Frontal cortex (tissue), 2 donors: ENCODE results near the gene MYCN.

DNA sequence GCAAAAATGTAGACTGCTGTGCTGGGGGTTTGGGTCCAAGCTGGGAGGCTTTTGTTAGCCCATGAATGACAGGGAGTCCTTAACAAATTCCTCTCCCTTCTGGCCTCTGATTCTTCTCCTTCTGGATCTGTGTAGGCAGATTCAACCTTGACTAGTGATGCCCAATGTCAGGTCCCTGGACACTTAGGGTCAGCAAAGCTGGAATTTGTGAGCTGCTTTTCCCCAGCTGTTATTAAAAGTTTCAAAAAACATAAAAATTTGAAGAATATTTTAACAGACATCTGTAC lies 335.1 kb upstream of the TRIB2 start:
- RAMPAGE, long total RNA, result no peak

DNA sequence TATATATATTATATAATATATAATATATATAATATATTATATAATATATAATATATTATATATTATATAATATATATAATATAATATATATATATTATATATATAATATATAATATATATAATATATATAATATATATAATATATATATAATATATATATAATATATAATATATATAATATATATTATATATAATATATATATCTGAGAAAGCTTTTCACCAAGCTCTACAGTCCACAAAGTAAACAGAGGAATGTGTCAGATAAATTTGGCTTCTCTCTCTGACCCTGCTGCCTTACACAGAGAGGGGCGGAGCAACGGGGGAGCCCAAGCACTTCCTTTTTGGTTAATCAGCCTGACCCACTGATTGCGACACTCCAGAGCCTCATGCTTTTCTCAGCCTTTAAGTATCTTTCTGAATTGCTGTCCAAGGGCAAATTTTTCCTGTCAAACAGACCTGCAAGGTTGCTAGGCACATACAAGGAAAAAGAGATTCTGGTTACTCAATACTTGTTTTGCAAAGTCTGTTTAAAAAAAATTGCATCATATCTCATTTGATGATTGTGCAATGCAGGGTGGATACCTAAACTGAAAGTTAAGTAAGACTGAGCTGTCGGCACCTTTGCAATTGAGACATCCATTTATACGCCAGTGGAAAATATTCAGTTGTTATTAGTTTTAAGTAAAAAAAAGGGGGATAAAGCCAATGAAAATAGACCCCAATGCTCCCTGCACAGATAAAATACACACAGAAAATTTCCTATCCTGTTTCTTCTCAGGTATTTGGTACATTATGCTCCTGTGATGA lies 260.5 kb upstream of the TRIB2 start:
- RAMPAGE, long total RNA, result no peak

- RAMPAGE, long total RNA, result no peak
These were observed 14.8 kb upstream of the TRIB2 start for GRCh38 chr2:12701789-12702385.

- RAMPAGE, long total RNA, result no peak
These were observed 591 bp upstream of the TRIB2 start for GRCh38 chr2:12715852-12716838.

DNA sequence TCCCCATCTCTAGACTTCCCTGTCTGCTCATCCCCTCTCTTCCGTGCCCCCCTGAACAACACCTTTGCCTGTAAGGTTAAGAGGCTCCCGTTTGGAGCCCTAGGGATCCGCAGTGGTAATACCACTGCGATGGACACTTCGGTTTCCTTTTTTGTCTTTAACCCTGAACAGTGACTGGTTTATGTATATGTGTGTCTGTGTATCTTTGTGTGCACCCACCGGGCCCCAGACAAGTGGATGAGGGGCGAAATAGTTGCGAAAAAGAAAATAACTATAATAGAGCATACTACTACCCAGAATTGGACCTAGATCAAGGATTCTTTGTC lies 2.5 kb downstream of the TRIB2 start:
- RAMPAGE, long total RNA, result no peak

- RAMPAGE, long total RNA, result no peak
These were observed 290.1 kb downstream of the TRIB2 start for GRCh38 chr2:13006862-13007305.

GRCh38 chr2:15169365-15170260 lies 391.5 kb downstream of the NBAS start:
- RAMPAGE, long total RNA, result no peak

DNA sequence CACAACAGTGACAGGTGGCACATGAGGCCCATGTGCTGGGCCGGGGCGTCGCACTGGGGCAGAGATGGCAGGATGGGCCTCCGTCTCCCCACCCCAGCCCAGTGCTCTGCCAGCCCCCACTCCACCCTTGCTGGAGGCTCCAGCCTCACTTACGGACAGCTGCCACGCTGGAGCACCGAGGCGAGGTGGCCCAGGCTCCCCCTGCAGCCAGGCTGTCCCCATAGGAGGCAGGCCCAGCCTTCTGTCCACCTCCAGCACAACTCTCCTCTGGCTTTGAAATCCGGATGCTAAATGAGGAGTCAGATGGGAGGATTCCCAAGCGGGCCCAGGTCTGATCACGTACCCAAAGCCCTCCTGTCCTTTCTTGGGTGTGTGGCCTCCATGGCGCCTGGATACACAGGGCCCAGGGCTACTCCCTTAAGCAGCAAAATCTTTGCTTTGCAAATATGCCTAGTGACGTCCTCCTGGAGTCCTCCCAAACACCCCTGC lies 170.6 kb upstream of the MYCN start:
- RAMPAGE, long total RNA, result no peak

- RAMPAGE, long total RNA, result start-site peak on the plus strand at chr2:15940545-15940564, 276 and 67 reads in 2 replicates; start-site peak on the plus strand at chr2:15940674-15940743, 33 and 16 reads in 2 replicates
These were observed at the start of gene MYCN for GRCh38 chr2:15940451-15941115. MYCN (plus strand) TSS chr2:15940550.

- RAMPAGE, long total RNA, result no peak
These were observed 24.6 kb downstream of the MYCN start for GRCh38 chr2:15964880-15965438.

GRCh38 chr2:16143041-16143482 lies 202.7 kb downstream of the MYCN start:
- RAMPAGE, long total RNA, result no peak

DNA sequence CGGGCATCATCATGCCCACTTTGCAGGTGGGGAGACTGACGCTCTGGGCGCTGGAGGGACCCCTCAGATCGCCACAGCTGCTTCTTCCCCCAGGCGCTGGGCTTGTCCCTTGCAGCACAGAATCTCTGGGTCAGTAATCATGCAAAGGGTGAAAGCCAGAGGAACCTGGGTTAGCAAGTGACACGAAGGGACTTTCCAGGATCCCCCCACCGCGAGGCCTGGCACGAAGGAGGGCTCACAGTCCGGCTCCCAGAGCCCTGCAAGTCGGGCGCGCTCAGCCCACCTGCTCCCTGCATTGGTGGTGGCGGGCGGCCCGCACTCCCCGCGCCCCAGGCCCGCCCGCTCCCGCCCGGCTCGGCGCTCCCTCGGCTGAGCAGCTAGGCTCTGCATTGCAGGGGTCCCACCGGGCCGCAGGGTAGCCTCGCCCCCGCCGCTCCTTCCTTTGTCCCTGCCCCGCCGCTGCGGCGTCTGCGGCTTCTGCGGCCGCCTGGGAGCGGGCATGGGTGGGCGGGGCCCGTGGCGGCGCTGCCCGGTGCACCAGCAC lies 157.7 kb downstream of the CYRIA start:
- RAMPAGE, long total RNA, result no peak

DNA sequence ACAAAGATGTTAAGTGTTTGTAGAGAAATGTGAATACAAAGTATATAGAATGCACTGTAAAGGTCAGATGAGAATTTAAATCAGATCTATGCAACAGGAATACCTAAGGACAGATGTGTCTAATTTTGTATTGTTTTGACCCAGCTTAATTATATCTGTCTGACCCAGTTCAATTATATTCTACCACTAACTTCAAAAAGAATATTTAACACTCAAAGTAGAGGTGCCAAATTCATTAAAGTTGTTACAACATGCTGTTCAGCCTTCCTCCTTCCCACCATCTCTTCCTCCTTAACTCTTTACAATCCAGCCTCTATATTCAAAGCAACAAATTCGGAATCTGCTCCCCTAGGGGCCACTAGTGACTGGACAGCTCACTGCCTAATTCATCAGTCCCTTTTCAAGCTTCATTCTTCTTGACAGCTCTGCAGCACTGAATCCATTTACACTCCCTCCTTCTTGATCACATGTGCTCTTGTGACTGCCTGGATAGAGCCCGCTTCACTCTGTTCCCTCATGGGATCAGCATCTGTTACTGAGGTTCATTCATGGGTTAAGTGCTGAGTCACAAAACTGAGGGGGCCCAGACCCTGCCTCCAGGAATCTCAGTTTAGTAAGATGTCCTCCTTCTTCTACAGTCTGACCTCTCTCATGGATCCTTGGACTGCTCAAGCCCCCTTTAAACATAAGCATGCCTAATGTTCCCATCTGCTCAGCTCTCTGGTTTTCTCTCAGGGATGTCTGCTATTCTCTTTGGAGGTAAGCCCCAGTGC lies 81.6 kb downstream of the CYRIA start:
- RAMPAGE, long total RNA, result no peak

- RAMPAGE, long total RNA, result no peak
These were observed 74.0 kb downstream of the CYRIA start for GRCh38 chr2:16591599-16592022.

DNA sequence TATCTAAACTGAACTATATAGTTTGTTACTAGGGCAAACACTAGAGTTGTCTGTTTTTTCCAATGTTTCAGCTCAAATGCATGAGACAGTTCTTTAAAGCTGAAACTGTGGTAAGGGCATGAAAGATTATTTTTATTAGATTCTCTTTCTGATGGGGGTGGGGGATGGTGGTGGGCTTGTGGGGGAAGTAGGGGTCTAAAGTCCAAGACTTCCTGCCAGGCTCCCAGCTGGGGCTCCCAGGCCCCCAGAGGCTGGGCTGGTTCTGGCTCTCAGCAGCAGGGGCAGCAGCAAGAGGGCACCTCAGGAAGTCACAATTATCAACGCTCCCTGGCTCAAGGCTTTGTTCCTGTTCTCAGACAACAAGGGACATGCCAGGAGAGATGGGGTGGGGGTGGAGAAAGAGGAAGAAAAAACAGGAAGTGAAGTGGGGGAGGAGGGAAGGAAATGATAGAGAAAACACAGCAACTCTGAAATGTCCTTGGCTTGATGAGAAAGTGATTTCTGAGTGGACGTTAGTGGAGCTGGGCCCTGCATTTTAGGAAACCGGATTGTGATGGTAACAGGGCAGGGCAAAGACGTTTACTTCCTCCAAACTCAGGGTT lies 40.5 kb downstream of the CYRIA start:
- RAMPAGE, long total RNA, result no peak

- RAMPAGE, long total RNA, result no peak
These were observed 79.7 kb downstream of the VSNL1 start for GRCh38 chr2:17620153-17620608.

DNA sequence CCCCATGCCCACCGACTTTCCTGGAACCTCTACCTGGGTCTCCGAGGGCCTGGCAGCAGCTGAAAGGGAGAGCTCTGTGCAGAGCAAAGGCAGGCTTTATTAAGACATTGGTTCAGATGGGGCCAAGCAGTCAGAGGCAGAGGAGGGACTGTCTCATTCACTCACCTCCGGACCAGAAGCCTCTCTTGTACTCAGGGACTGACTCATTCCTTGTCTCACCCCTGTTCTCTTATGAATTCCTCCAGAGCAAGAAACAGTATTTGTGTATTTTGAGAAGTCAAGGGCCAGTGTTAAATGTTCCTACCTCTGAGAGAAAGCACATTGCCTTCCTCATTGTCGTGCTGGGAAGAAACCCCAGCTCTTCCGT lies 201.9 kb upstream of the NT5C1B start:
- RAMPAGE, long total RNA, result no peak

GRCh38 chr2:18932850-18933242 lies 343.5 kb upstream of the NT5C1B start:
- RAMPAGE, long total RNA, result no peak

DNA sequence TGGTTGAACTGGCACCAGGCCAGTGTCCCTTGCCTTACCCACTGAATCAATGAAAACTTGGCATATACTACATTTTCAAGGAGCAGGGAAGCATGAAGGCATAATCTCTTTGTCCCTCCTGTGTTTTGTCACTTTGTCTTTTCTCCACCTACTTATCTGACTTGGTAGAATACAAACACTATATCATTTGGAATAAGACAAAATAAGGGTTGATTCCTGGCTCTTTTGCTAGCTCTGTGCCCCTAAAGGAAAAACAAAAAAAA lies 366.5 kb downstream of the OSR1 start:
- RAMPAGE, long total RNA, result no peak

DNA sequence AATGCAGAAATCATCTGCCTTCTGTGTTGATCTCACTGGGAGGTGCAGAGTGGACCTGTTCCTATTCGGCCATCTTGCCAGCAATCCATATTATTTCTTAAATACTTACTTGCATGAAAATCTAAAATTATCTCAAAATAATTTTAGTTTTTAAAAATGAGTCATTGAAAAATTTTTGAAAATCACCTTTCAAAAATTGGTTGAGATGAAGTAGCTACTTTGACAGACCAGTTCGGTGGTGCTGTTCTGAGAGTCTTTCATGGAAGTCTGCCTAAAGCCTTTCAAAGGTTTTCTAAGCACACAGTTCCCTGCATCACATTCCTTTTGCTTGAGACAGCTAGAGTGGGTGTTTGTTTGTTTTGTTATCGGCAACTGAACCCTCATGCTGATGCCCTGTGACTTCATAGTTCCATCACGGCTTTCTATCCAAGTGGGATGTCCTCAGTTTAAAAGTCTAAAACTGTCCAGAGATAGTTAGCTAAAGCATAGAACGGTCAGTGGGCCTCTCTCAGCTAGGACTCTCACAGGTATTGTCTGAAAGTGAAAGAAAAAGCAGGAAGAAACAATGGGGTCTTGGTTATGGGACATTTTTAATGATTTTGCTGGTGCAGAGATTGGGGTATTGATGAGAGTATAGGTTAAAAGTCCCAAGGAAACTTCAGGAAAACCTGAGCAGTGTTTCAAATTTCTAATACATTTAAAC lies 337.4 kb downstream of the OSR1 start:
- RAMPAGE, long total RNA, result no peak